Astrocyte (in vitro differentiated cells and primary cell): ENCODE measurements around a stretch of chr6.

- PRO-cap = no peak
- RRBS, 2 experiments = no CpG with 5 or more reads among the region's 4 CpGs
These were observed 379.4 kb downstream of the CD109 start for GRCh38 chr6:74075379-74075909.

GRCh38 chr6:75201807-75202067 lies 4.1 kb downstream of the COL12A1 start:
- PRO-cap = no peak
- RRBS, 2 experiments = 4 to 5% methylated on average over 2 of the region's 14 CpGs

DNA sequence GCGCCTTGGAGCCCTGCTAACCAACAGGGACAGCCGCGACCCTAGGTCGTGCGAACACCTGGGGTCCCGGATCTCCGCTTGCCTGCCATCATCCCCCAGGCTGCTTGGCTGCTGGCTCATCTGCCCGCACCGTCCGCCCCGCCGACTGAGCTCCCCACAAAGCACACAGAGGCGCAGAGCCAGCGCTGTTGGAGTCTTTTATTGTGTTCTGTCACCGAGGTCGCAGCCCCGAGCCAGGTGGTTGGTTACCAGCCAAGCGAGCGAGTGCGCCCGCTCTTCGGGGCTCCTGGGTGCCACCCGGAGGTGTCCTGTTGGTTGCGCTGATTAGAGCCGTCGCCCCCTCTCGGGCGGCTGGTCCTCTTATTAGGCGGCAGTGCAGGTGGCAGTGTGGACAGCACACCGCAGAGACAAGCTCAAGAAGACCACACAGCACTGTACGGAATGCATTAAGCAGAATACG lies 3.8 kb downstream of the COL12A1 start:
- PRO-cap = no peak
- RRBS, 2 experiments = no CpG with 5 or more reads among the region's 32 CpGs

DNA sequence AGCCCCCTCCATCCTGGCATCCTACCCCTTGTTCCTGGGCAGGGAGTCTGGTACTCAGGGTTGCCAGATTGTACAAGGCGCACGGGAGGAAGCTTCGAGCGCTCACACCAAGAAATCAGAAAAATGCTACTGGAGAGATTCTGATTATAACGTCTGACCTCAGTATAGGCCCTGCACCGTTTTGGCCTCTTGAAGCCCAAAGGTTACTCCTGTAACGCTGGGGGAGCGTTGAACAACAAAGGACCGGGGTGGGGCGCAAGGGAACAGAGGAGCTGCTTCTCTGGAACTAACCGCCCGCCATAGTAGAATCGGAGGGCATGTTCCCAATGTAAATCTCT lies 1.1 kb upstream of the COL12A1 start:
- PRO-cap = no peak
- RRBS, 2 experiments = no CpG with 5 or more reads among the region's 13 CpGs

DNA sequence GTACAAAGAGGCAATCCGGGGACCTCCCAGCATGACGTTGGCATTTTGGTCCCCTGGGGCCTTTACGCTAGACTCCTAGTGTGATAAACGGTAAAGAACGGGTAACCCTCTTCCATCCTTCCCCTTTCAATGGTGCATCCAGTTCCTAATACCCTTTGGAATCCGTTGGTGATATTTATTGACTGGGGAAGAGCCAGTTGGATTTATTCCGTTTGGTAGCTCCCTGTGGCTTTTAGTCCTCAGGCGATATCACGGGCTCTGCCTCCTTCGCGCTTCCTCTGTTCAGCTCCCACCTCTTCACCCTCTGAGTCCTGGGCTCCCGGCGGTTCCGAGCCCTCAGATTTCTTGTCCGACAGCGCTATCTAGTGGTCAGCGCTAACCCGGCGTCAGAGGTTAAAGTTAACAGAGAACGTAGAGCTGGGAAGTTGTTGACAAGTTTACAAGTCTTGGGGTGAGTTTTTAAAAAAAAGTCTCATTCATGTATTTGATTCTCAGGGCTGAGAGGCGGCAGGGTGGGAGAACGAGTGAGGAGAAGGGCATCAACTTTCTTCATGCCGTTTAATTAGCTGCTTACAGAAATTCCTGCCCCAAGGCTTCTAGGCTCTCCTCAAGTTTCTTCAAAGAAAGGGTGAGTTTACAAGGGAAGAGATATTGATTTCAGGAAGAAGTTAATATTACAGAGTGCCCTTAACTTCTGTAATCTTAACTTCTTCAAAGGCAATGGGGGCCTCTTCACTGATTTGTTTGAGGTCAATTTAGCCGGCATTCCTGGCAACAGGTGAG lies 3.1 kb upstream of the COL12A1 start:
- PRO-cap = no peak
- RRBS, 2 experiments = under 1 to 1% methylated on average over 7 to 8 of the region's 24 CpGs

- PRO-cap = no peak
- RRBS, 2 experiments = no CpG with 5 or more reads among the region's 6 CpGs
These were observed 18.3 kb upstream of the COL12A1 start for GRCh38 chr6:75224171-75224619.

- PRO-cap = no peak
- RRBS, 2 experiments = no CpG with 5 or more reads among the region's 3 CpGs
These were observed 42.1 kb downstream of the SENP6 start for GRCh38 chr6:75643720-75644329.

GRCh38 chr6:75751377-75752009 lies 2.5 kb downstream of the MYO6 start:
- PRO-cap = no peak
- RRBS, 2 experiments = no CpG with 5 or more reads among the region's 2 CpGs

GRCh38 chr6:77368677-77369385 lies 94.5 kb downstream of the HTR1B start:
- PRO-cap = no peak
- RRBS, 2 experiments = no CpG with 5 or more reads among the region's 20 CpGs

GRCh38 chr6:78066983-78067182 lies 414.0 kb downstream of the MEI4 start:
- PRO-cap = no peak

GRCh38 chr6:78997322-78997945 lies 80.6 kb downstream of the PHIP start:
- PRO-cap = no peak
- RRBS, 2 experiments = no CpG with 5 or more reads among the region's 7 CpGs

DNA sequence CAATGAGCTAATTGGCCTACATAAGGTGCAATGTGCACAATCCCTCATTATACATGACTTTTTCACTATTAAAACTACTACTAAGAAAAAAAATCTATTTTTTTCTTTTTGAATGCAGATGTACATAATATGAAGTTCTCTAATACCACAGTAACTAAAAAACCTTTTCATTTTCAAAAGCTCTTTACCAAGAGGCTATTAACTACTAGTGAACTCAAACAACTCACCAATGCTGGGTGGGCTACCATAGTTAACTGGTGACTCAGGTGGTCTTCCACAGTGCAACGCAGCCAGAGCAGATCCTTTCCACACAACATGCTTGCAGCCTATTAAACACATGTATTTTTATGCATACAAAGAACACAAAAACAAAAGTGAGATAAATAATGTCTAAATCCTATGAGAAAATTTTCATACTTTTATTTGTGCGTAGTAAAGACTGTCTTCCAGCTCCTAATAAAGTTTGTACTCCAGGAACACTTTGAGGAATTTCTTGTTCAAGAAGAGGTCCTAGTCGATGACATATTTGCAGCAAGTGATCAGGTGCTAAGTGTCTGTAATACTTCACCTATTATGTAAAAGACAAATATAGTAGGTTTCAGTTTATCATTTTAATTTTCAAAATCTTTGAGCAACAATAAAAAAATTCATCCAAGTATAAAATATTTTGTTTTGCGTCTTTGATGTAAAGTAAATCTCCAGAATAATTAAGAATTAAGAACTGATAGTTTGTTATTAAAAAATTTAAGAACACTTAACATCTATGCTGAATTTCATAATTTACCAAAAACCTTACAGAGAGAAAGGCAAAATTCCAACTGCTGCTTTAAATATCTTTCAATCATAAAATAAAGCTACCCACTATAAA lies 17.6 kb downstream of the PHIP start:
- PRO-cap = no peak
- RRBS, 2 experiments = no CpG with 5 or more reads among the region's 4 CpGs

DNA sequence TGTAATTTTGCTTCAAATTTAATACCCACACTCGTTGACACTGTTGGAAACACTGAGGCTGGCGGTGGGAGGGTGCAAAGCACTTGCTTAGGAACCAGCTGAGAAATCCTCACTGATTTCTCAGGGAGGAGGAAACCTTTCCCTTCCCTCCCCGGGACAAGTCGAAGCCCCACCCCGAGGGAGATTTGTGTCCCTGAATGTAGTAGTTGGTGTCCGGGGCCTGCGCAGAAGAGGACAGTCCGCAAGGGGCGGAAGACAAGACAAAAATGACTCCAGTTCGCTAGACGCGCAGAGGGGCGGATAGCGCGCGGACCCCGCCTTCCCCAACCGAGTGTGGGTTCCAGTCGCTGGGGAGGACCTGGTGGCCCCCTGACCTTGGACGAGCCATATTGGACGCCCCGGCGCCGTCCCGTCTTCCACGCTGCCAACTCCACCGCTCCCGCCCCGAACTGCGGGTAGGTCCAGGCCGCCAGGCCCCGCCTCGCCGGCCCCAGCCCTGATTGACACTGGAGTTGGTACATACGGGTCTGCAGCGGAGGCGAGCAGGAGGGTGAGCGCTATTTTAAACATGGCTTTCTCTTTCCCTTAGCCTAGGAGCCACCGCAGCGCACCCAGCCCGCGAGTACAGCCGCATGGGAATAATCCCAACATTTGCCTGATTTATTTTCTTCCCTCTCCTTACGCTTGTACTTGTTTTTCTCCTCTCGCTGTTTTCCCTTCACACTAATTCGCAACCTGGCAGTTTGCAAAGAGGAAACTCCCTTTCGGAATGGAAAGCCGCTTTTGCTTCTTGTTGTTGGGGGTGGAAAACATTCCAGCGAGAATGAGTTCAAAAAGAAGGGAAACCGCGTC lies 155.6 kb upstream of the PHIP start:
- PRO-cap = bidirectional peak, plus-strand start at position 205 of the sequence, minus-strand start at position 114 of the sequence; bidirectional peak, plus-strand start at position 518 of the sequence, minus-strand start at position 453 of the sequence
- RRBS, 2 experiments = 3 to 5% methylated on average over 14 of the region's 51 CpGs

DNA sequence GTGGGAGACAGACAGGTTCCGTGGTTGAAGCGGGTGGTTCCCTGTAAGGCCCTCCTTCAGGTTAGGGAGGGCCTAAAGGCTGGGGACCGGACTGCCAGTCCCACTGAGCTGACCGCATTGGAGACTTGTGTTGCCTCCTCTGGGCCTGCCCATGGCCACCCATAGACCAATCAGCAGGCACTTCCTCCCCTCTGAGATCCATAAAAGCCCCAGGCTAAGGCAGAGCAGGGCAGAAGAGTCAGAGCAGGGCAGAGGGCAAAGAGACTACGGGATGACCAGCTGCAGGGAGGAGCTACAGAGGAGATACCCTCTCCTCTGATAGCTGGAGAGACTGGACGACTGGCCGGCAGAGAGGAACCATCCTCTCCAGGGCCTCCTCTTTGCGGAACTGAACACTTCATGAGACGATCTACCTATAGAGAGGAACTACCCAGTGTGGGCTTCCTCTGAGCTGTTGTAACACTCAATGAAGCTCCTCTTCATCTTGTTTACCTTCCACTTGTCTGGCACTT lies 537.3 kb downstream of the TENT5A start:
- PRO-cap = no peak
- RRBS, 2 experiments = no CpG with 5 or more reads among the region's 9 CpGs

- PRO-cap = no peak
- RRBS, 2 experiments = no CpG with 5 or more reads among the region's 2 CpGs
These were observed 265.1 kb downstream of the TENT5A start for GRCh38 chr6:81487317-81487862.

GRCh38 chr6:81613457-81614149 lies 138.9 kb downstream of the TENT5A start:
- PRO-cap = no peak
- RRBS, 2 experiments = no CpG with 5 or more reads among the region's 2 CpGs

GRCh38 chr6:81820801-81821253 lies 68.3 kb upstream of the TENT5A start:
- PRO-cap = no peak
- RRBS, 2 experiments = no CpG with 5 or more reads among the region's 3 CpGs

GRCh38 chr6:82199508-82200418 lies 47.8 kb downstream of the IBTK start:
- PRO-cap = no peak
- RRBS, 2 experiments = no CpG with 5 or more reads among the region's 3 CpGs

- PRO-cap = no peak
- RRBS, 2 experiments = no CpG with 5 or more reads among the region's 8 CpGs
These were observed 146.2 kb downstream of the TBX18 start for GRCh38 chr6:84617905-84618834.

DNA sequence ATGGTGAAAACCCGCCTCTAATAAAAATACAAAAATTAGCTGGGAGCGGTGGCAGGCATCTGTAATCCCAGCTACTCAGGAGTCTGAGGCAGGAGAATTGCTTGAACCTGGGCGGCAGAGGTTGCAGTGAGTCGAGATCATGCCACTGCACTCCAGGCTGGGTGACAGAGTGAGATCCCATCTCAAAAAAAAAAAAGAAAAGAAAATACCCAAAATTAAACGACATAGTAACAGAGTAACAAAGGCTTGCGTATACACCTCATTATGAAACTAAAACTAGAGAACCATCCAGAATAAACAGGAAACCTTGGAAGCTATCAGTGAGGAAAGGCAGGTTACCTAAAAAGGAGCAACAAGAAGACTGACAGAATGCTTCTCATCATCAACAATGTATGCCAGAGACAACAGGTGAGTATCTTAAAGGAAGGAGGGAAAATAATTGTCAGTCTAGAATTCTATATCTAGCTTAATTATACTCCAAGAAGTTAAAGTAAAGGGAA lies 64.3 kb upstream of the NT5E start:
- PRO-cap = no peak
- RRBS, 2 experiments = no CpG with 5 or more reads among the region's 6 CpGs